Endometrial microvascular endothelial cells (primary cell): ENCODE data around the gene VCAM1.

DNA sequence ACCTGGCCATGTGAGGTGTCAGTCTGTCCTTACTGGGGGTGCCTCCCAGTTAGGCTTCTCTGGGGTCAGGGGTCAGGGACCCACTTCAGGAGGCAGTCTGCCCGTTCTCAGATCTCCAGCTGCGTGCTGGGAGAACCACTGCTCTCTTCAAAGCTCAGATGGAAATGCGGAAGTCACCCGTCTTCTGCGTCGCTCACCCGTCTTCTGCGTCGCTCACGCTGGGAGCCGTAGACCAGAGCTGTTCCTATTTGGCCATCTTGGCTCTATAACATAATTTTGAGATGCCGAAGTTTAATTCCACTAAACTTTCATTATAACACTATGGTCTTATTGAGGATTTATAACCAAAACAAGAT lies 37.3 kb upstream of the VCAM1 start:
- RAMPAGE, long total RNA, result no peak

DNA sequence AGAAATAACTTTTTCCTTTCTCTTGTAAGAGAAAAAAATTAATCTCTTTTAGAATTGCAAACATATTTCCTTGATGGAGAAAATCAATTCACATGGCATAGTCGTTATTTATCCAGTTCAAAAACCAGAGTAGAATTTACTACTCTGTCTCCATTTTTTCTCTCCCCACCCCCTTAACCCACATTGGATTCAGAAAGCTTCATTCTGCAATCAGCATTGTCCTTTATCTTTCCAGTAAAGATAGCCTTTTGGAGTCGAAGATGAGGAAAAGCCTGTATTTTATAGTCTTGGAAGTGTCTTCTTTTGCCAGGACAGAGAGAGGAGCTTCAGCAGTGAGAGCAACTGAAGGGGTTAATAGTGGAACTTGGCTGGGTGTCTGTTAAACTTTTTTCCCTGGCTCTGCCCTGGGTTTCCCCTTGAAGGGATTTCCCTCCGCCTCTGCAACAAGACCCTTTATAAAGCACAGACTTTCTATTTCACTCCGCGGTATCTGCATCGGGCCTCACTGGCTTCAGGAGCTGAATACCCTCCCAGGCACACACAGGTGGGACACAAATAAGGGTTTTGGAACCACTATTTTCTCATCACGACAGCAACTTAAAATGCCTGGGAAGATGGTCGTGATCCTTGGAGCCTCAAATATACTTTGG lies at the start of gene VCAM1:
TSS of gene VCAM1 (plus strand) at position 484 of the 650 bp plus-strand sequence.
- RAMPAGE, long total RNA, result no peak

DNA sequence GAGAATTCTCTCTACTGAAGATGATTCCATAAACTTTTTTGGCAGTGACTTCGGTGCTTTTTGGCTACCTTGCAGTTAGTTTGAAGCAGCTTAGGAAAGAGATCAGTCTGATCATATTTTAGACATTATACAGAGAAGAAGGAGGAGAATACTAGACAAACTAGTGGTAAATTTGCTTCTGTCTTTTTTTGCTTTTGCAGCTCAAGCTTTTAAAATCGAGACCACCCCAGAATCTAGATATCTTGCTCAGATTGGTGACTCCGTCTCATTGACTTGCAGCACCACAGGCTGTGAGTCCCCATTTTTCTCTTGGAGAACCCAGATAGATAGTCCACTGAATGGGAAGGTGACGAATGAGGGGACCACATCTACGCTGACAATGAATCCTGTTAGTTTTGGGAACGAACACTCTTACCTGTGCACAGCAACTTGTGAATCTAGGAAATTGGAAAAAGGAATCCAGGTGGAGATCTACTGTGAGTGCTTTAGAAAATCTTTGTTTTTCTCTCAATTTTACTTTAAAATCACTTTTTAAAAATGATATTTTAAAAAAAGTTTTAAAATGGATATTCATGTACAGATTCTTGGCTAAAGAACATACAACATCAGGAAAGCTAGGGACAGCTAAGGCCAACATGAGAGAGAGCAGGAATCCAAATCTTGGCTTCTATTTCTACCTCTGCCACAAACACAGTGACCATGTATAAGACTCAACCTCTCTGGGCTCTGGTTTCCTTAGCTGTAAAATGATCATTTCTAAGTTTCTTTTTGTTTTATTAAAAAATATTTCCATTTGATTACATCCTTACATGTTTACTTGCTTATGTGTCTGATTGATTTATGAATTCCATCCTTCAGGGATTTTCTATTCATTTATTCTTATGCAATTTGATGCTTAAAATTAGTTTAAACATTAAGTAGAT lies 995 bp downstream of the VCAM1 start:
- RAMPAGE, long total RNA, result no peak

GRCh38 chr1:101150335-101151111 lies 86.3 kb upstream of the S1PR1 start:
- RAMPAGE, long total RNA, result no peak

GRCh38 chr1:101239692-101240902 lies 3.3 kb downstream of the S1PR1 start:
- RAMPAGE, long total RNA, result no peak

- RAMPAGE, long total RNA, result no peak
These were observed 72.9 kb downstream of the S1PR1 start for GRCh38 chr1:101309300-101310515.

DNA sequence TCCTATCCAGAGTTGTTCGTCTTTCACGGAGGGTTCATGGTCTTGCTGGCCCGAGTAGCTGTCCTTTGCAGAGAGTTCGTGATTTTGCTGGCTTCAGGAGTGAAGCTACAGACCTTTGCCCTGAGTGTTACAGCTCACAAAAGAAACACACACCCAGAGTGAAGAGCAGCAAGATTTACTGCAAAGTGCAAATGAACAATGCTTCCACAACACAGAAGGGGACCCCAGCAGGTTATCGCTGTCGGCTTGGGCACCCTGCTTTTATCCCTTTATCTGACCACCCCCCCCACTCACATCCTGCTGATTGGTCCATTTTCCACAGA lies 658.0 kb downstream of the AMY1C start:
- RAMPAGE, long total RNA, result no peak

- RAMPAGE, long total RNA, result no peak
These were observed 608.6 kb upstream of the PRMT6 start for GRCh38 chr1:106447701-106448350.

- RAMPAGE, long total RNA, result no peak
These were observed 28.1 kb downstream of the VAV3 start for GRCh38 chr1:107936827-107937290.

DNA sequence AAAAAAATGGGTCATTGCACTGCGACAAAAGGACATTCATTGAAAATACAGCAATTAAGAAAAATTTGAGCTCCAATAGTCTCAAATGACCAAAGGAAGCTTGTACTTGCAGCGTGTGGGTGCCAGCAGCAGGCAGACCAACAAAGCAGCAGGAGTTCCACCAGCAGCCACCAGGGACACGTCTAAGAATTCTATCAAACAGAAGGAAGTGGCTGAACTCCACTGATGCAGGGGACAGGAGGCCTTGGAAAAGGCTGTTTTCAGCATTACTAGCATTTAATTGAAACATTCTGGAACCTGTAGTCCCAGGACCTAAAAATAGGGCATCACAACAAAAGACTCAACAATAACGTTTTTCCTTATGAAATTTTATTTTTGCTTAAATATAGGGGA lies 84.6 kb upstream of the VAV3 start:
- RAMPAGE, long total RNA, result no peak

DNA sequence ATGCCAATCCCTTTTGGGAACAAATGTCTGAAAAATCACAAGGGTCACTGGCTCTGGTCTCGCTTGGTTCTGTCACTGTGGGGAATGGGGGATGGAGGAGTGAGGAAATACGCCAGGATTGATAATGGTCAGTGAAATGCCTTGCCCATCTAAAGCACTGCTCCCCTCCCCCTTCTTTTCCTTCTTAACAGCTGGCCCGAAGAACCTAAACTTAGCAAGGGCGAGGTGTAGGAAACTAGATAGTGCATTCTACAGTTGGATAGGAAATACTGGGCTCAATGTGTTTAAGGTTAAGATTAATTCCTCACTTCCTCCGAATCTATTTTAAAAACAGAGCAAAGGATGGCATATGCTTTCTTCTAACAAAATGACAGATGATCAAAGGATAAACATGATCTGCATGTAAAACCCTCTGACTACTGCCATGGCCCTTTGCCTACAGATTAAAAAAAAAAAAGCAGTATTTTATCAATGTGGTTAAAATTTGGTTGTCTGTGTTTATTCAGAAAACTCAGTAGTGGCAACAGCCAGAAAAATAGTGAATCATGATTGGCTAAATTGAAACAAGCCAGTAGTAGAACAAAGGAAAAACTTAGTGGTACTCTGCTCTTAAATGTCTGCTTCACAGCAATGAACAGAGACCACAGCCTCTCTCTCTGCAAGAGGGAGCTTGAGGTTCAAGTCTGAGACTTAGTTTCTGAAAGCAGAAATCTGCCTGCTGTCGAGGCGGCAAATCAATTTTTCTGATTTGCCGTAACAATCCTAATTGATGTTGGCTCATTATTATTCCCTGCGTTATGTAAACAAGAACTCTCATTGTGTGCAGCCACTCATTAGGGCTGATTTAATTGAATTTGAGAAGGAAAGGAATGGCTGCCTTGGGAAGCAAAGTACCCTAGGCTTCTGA lies 86.2 kb upstream of the VAV3 start:
- RAMPAGE, long total RNA, result no peak

DNA sequence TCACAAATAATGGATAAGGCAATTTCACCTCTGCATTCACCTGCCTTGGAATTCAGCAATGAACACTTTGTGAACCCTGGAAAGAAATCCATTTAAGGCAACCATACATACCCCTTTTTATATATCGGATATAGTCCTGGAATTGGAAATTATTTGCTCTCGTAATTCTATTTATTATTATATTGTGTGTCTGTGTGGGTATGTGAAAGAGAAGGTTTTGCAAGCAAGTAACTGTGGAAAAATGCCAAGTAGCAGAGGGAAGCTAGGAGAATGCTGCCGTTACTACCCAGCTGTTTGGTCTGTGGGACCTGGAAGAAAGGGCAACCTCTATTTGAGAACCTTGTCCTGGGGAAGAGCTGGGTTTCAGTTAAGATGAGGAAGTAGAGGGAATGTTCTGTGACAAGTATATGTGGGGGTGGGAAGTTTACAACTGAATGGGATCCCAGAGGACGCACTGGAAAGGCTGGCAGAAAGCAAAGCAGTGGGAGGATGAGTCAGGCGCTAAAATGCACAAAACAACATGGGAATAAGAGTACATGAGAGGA lies 88.2 kb upstream of the VAV3 start:
- RAMPAGE, long total RNA, result no peak

- RAMPAGE, long total RNA, result no peak
These were observed 578 bp upstream of the SLC25A24 start for GRCh38 chr1:108200577-108201264.

DNA sequence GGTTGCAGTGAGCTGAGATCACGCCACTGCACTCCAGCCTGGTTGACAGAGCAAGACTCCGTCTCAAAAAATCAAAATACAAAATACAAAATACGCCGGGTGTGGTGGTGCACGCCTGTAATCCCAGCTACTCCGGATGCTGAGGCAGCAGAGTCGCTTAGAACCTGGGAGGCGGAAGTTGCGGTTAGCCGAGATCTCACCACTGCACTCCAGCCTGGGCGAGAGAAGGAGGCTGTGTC lies 9.3 kb upstream of the FNDC7 start:
- RAMPAGE, long total RNA, result no peak

DNA sequence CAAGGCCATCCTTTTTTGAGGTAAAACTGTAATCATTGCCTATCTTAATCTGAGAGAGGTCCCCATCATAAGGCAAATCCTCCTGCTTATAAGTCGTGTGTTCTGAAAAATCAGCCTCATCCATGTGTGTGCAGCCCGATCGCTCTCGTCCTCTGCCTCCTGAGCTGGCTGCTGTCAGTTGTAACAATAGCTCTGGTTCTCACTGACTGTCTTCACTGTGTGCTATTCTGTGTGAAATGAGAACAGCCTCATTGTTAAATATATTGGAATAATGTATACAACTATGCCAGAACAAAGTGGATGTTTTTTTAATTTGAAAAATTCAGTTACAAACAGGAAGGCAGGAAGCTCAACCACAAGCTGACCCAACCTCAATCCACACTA lies 4.4 kb downstream of the AKNAD1 start:
- RAMPAGE, long total RNA, result no peak

DNA sequence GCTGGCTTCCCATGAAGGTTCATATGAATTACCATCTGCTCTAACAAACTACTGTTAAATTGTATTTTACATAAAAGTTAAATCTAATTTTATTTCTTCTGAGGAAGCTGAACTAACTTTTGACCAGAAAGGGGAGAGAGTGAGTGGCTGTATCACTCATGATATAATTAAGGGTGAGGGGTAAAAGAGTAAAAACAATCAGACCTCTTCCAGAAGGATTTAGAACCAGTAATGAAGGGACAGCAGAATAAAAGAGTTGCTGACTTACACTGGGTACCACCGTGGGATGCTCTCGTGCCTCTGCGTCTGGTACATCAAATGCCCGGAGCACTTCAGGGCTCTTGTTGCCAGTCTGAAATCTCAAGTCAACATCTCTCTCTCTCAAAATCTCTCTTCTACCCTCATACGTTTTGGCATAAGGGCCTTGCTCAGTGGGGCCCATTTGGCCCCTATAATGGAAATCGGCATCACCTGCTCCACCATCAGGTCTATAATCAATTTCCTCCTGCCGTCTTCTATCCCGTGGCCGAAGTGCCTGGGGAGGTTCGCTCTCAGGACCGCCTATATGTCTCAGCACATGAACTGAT lies 26.4 kb downstream of the CLCC1 start:
- RAMPAGE, long total RNA, result no peak

GRCh38 chr1:109131474-109131912 lies 17.6 kb downstream of the ELAPOR1 start:
- RAMPAGE, long total RNA, result no peak

- RAMPAGE, long total RNA, result no peak
These were observed 35.2 kb downstream of the ELAPOR1 start for GRCh38 chr1:109148908-109149781.

DNA sequence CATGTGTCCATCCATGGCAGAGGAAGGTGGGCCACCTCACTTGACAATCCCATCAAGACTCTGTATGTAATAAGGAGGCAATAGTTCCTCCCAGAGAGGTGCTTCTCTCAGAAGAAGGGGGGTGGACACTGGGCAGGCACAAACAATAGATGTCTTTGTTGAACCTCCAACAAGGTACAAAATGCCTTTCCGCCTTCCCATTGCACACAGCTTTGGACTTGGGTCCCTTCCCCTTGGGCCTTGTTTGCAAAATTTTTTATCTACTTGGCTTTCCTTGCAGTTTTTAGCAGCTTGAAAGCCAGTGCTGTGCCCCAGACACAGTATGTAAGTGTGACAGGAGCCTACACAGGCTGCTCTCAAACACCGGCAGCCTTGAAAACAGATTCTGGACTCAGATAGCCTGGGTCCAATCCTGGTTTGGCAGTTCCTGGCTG lies 42.9 kb downstream of the ELAPOR1 start:
- RAMPAGE, long total RNA, result no peak

GRCh38 chr1:109192471-109193097 lies 21.1 kb upstream of the SARS1 start:
- RAMPAGE, long total RNA, result no peak